HT1080 (cell line): ENCODE measurements around a stretch of chr7.

DNA sequence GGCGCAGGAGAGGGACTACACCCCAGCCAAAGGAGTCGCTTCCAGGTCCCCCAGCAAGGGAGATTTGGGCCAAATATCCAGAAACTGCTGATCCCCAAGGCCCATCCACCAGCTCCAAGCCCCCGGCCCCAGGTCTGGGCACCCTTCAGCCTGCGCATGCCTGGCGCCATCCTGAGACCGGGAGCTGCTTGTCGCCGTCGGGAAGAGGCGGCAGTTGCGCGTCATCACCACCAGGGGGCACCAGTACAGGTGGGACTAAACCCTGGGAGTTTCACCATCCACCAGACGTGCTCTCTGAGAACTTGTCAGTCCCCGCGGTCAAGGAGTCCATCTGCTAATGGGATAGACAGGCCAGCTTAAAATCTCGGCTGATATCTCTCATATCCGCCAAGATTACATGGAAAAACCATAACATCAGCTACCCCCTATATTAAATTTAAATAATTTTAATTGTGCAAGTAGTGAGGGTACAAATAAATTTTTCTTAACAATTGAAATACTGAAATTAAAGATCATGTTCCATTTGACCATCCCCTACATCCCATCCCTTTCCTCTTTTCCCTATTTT lies 25.0 kb upstream of the GHRHR start:
RAMPAGE:
- cytosol, long total RNA = no peak
- long total RNA = no peak
- nucleus, long total RNA = no peak

RAMPAGE:
- cytosol, long total RNA = no peak
- long total RNA = no peak
- nucleus, long total RNA = no peak
These were observed 191.2 kb downstream of the LSM5 start for GRCh38 chr7:32298635-32299713.

RAMPAGE:
- cytosol, long total RNA = no peak
- long total RNA = no peak
- nucleus, long total RNA = no peak
These were observed 192.9 kb downstream of the AVL9 start for GRCh38 chr7:32688201-32688606.

RAMPAGE:
- cytosol, long total RNA = no peak
- long total RNA = no peak
- nucleus, long total RNA = no peak
These were observed 162.9 kb downstream of the KBTBD2 start for GRCh38 chr7:32728374-32729342.

DNA sequence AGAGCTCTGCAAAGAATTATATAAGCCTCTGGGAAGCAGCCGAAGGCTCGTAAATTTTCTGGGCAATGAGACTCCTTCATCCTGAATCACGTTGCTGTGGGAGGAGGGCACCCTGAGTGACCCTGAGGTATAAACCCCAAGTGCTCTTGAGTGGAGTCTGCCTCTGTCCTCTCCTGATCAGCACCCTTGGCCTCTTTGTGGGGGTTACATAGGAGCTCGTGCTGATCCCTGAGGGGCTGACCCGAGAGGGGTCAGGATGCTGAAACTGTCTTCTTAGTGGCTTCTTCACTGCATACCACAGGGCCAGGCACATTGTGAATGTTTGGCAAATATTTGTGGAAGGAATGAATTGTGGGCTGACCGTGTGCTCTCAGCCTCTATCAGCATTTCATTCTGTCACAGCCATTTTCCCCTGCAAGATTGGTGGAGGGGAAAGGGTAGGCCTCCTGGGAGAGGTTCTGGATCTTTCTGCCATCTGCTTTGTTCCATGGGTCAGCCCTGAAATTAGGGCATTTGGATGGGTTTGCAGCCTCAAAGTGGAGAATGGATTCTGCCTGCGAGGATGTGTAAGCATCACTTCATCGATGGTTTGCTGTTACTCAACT lies 34.1 kb downstream of the FKBP9 start:
RAMPAGE:
- cytosol, long total RNA = no peak
- long total RNA = no peak
- nucleus, long total RNA = no peak

DNA sequence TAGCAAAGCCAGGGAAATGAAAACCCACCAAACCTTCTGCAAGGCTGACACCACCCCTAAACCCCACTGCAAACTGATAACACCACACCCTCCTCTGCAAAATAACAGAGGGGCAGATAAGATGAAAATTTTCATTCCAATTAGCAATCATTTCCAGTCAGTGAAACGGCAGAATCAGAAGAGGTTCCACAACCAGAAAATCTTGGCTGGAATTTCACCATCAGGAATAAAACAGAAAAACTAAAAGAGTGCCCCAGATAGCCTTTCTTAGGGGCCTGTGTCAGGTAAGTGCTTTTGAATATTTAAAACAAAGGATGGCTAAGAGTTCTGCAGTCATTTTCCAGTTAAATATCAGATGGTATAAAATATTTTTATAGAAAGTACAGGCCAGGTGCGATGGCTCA lies 179.5 kb upstream of the BMPER start:
RAMPAGE:
- cytosol, long total RNA = no peak
- long total RNA = no peak
- nucleus, long total RNA = no peak

DNA sequence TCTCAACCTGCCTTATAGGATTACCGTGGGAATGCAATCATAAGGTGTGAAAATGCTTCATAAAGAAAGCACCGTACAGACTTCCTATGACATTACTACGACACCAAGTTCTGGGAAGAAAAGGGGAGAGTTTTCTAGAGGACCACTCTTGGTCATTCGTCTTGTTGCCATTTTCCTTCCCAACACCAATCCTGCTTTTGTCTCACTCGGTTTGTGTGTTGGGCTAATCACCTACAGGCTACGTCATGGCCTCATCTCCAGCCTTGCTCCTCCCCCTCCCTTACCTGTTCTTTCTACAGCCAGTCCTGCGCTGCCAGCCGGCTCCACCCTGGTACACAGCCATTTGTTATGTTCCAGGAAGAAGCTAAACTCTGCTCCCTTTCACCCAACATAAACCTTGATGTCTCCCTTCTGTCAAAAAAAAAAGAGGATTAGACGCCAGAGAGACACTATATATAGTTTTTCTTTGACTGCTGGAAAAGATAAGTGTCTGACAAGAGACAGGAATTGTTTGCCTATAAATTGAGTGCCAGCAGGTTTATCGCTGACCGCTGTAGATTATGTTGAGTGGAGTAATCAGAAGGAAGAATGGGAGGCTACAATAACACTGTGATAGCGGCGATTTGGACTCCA lies 171.5 kb upstream of the BMPER start:
RAMPAGE:
- cytosol, long total RNA = no peak
- long total RNA = no peak
- nucleus, long total RNA = no peak

RAMPAGE:
- cytosol, long total RNA = no peak
- long total RNA = no peak
- nucleus, long total RNA = no peak
These were observed 27.4 kb downstream of the BMPER start for GRCh38 chr7:33932742-33933174.

GRCh38 chr7:34814077-34814573 lies 156.1 kb downstream of the NPSR1 start:
RAMPAGE:
- cytosol, long total RNA = no peak
- long total RNA = no peak
- nucleus, long total RNA = no peak

GRCh38 chr7:35186746-35187430 lies 67.0 kb downstream of the TBX20 start:
RAMPAGE:
- cytosol, long total RNA = no peak
- long total RNA = no peak
- nucleus, long total RNA = no peak

DNA sequence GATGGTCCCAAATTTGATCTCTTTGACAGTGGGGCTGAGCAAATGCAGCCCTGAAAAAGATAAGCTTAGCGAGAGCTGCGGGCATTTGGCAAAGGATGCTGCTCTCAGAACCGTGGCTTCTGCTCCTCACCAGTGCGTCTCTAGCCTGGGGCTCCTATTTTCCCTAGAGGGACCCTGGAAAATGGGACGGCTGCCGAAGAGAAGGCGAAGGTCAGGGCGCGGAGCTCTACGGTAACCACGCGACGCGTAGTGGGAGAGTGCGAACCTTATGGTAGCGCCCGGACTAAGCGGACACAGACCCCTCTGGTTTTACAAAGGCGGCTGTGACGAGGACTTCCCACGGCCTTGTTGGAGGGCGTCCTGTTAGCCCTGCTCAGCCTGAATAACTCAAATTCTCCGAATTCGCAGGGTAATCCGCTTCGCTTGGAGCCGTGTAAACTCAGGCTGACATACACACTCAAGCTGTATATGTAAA lies 769 bp upstream of the TBX20 start:
RAMPAGE:
- cytosol, long total RNA = no peak
- long total RNA = no peak
- nucleus, long total RNA = no peak

DNA sequence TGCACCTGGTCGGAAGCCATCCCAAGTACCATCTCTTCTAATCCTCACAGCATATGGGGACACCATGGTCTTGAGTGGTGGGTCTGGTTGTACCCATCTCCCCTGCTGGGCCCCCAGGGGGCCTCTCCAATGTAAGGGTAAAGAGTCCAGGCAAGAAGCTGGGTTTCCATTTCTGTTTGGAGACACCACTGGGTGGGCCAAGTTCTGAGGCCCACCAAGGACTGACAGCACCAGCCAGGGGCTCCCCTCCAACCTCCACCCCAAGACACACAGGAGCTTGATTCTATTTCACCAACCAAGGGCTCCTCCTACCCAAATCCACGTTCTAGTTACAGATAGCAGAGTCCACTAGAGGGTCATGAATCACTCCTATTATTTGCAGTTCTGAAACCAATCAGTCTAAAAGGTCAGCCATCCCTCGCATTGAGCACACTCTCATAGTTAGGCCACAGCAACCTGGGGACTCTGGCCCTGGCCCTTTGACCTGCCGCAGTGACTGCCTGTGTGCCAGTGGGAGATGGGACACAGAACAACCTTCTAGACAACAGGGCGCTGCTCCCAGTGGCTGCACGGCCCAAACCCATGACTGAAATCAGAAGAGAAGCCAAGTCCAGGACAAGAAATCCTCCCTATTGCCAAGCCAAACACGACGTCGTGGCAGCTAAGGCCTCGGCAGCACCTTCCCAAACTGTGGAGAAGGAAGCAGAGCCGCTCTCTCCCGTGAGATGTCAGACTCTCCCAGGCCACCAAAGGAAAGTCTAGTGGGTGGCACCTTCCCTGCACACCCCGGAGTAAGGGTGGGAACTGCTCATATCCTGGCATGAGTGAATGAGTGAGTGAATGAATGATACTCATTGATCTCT lies 158.6 kb downstream of the HERPUD2 start:
RAMPAGE:
- cytosol, long total RNA = no peak
- long total RNA = no peak
- nucleus, long total RNA = no peak

DNA sequence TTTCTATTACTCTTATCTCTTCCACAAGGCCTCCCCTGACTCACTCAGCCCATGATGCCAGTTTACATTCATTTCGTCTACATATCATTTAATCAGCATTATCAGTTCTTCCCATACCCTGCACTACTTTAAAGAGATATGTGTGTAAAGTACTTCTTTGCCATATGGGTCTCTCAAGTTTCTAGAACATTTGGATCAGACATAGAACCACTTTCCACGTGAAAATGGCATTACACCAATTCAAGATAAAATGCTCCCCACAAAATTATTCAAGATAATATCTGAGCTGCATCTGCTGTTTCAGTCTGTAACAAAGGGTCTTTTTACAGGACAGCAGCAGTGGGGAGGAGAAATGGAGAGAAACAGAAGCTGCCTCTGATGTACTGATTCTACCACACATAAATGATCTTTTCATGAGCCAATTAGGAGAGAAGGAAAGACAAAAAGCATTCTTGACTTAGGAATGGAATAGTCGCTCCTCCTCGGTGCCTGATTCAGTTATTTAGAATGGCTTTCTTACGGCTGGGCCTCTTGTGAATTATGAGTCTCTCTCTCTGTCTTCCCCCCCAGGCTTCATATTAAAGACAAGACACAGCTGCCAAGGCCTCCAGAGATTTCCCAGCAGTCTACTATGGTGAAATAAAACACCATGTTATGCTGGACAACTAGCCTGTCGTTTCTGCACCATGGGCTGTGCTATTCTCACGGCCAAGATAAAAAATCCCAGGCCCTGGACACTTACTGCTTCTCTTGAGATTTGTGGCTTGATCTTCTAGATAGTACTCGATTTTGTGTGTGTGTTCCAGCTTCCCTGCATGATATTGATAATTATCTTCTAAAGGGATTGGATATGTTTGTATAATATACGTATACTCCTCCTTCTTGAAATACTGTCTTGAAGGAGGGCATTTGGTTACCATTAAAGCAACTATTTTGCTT lies 46.7 kb upstream of the SEPTIN7 start:
RAMPAGE:
- cytosol, long total RNA = no peak
- long total RNA = no peak
- nucleus, long total RNA = no peak

RAMPAGE:
- cytosol, long total RNA = no peak
- long total RNA = no peak
- nucleus, long total RNA = no peak
These were observed 68.0 kb downstream of the SEPTIN7 start for GRCh38 chr7:35868728-35869343.

RAMPAGE:
- cytosol, long total RNA = no peak
- long total RNA = no peak
- nucleus, long total RNA = no peak
These were observed 89.7 kb downstream of the SEPTIN7 start for GRCh38 chr7:35890529-35890999.

DNA sequence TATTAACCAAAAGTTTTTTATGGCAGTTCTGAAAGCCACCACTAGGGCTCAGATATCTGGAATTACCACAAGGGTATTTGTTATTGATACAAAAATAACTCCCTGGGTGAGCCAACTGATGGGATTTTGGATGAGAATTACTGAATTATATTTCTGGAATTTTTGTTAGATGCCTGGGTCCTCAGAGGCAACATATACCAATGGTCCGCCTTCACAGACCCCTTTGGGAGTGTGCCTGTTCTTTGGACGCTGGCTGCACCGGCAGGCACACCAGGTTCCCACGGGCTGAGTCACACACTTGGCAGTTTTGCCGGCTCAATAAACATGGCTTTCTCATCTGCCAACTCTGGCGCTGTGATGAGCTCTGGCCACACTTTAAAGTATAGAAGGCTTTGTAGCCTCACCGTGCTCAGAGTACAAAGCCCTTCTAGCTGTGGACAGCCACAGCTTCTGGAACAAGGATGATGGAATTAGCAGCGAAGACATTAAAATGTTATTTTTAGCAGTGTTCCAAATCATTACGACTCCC lies 24.5 kb upstream of the EEPD1 start:
RAMPAGE:
- cytosol, long total RNA = no peak
- long total RNA = no peak
- nucleus, long total RNA = no peak

DNA sequence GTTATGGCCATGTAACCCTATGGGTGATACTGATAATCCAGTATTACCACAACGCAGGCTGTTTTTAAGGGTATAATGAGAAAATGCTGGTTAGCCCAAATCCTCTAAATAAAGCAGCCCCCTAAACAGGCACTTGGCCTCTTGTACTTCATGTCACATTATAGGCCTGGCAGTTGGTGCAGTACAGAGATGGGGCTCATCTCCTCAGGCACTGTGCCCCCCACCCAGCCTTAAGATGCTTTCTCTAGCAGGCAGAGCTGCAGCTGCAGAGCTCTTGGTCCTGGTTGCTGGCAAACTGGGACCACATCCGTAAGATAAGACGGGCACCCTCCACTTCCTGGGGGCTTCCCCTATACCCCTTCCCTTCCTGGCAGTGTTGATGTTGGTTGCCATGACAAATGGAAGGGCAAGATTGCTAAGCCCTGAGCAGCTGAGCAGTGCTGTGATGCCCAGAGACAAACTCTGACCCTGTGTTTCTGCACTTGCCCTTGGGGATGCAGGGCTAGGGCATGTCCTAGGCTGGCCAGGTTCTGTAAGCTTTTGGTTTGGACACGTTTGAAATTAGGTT lies 80.9 kb downstream of the MATCAP2 start:
RAMPAGE:
- cytosol, long total RNA = no peak
- long total RNA = no peak
- nucleus, long total RNA = no peak

GRCh38 chr7:36287245-36288335 lies 79.5 kb downstream of the MATCAP2 start:
RAMPAGE:
- cytosol, long total RNA = no peak
- long total RNA = no peak
- nucleus, long total RNA = no peak

GRCh38 chr7:36594437-36594702 lies 129.9 kb downstream of the AOAH start:
RAMPAGE:
- cytosol, long total RNA = no peak
- long total RNA = no peak
- nucleus, long total RNA = no peak

GRCh38 chr7:36629400-36629650 lies 95.0 kb downstream of the AOAH start:
RAMPAGE:
- cytosol, long total RNA = no peak
- long total RNA = no peak
- nucleus, long total RNA = no peak